Peritoneum (tissue), 1 donor: ENCODE data around the genes OR4K15, RNASE12, ARHGEF40 and OR10G2.

- PRO-cap: no peak
Measured at GRCh38 chr14:19975330-19975667, at the start of gene OR4K15. Gene OR4K15, plus strand, starts transcription at chr14:19975591.

DNA sequence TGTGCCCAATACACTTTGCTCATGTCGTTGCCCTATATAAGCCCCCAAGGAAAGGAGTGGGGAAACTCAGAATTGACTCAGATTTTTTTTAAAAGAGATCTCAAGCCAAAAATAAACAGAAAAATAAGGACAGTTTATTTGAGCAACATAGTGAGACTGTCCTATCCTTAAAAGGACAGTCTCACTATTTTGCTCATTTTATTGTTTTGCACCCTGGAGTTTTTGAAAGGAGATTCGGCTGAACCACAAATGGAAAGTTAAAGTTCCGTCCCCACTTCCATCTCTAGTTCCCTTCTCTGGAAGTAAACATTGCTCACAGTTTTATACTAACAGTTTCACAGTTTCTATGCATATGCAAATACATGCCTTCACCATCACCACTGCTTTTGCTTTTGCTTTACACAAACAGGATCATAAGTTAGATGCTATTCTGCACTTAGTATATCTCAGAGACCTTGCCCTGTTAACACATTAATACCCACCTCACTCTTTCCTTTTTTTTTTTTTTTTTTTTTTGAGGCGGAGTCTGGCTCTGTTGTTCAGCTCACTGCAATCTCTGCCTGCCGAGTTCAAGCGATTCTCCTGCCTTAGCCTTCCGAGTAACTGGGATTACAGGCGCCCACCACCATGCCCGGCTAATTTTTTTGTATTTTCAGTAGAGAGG is 982 bp downstream of the TEP1 start:
- PRO-cap: no peak

DNA sequence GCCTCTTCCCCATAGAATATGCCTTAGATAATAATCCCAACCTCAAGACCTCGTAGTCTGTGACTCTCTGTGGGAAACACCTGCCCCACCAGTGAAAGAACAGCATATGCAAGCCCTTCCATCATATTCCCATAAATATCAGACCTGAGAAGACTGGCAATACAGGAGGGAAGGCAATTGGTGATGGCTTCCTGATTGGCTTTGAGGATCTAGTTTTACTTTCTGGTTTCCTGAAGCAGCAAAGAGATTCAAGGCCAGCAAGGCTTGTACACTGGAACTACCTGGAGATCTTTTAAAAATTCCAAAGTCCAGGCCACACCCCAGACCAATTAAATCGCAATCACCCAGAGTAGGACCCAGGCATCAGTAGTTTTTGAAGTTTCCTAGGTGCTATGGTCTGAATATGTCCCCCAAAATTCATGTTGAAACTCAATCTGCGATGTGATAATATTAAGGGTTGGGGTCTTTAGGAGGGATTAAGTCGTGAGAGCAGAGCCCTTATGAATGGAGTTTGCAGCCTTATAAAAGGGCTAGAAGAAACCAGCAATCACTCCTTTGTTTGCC is 2.9 kb upstream of the TEP1 start:
- PRO-cap: no peak

DNA sequence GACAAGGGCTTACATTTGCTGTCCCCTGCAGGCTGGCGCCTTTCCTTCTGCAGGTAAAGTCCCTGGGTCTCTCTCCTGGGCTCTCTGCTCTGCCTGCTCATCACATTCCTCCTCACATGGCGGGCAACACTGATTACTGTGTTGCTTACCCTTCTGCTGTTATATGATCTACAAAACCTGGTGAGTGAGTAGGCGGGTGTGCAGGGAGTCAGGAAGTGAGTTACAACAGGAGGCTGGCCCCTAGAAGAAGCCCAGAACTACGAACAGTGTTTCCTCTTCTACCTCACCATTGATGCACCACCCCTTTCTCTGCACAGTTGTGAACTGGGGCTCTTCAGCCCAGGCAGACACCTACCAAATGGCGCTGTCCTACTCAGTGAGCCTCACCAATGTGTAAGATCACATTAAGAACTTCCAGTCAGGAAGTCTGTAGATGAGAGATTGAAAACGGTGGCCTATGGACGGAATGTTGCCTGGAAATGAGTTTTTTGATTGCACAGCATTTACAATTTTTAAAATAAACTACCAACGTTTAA is 5.0 kb upstream of the KLHL33 start:
- PRO-cap: no peak

DNA sequence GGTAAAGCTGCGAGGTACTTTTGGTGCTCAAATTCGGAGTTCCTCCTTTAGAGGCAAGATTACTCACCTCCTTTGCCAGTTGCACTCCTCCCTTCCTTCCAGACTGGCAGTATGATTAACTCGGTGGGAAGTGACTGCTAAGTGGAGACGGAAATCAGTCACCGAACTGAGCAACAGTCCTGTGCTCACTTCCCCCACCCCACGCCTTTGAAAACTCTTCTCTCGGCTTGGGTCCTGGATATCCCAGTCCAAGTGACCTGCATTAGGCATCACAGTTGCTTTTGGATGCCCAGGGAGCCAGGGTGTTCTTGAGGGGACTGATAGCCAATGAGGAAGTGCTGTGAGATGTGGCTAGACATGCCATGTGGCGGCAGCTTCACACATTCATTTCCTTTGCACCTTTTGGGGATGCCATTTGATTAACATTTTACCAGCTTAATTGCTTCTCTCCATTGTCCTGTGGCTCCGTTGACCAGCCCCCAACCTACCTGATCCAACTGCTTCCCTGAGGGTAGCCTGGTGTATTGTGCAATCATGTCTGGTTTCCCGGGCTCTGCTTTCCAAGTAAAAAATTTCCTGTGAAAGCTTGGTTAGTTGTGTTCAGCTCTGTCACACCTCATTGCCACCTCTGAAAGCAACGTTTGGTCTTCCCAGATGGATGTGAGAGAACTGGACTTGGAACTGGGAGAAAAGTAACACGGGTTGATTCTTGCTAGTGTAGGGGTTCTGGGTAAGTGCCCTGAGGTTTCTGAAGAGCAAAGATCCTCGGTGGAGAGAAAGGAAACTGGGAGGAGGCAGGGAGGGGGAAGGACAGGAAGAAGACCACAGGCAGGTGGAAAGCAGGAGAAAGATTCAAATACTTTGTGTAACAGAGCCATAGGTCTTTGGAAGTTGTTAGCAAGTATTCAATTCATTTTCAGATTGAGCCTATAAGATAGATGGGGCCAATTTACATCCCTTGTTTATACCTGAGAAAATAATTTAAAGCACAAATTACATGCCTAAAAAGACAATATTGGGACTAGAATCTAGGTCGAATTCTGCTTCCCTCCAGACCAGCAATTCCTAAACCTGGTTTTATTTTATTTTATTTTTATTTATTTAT is 1.1 kb downstream of the PNP start:
- PRO-cap: no peak

DNA sequence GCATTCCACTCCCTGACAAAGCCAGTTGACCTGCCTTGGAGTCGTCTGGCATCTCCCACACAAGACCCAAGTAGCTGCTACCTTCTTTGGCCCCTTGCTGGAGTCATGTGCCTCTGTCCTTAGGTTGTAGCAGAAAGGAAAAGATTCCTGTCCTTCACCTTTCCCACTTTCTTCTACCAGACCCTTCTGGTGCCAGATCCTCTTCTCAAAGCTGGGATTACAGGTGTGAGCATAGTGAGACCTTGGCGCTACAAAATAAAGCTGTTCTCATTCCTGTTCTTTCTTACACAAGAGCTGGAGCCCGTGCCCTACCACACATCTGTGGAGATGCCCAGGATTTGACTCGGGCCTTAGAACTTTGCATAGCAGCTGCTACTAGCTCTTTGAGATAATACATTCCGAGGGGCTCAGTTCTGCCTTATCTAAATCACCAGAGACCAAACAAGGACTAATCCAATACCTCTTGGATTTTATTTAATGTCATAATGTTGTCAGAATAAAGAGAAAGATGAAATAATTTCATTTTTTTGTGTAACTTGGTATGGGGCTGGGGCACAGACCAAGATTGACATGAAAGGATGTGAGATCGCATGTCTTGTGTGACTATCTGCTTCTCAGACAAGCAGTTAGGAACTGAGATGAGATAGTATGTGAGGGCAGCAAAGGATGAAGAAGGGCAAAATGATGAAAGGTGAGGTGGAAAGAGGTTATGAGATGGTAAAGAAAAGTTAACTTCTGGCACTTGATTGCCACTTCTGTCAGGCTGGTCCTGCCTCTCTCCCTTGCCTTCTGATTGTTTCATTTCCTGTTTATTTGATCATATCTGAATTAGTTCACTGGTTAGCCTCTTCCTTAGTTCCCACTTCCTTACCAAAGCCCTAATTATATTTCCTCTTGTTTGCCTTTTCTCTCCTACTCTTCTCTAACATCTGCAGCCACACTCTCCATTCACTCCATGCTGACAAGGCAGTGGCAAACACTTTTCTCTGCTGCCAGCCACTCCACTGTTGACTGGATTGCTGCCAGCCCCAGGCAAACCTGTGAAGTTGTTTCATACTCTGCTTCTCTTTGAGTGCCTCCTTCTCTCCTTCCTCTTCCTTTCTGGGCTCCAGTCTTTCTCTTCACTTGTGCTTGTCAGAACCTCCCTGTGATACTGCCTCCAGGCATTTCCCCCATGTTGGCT is 7.8 kb downstream of the PNP start:
- PRO-cap: no peak

DNA sequence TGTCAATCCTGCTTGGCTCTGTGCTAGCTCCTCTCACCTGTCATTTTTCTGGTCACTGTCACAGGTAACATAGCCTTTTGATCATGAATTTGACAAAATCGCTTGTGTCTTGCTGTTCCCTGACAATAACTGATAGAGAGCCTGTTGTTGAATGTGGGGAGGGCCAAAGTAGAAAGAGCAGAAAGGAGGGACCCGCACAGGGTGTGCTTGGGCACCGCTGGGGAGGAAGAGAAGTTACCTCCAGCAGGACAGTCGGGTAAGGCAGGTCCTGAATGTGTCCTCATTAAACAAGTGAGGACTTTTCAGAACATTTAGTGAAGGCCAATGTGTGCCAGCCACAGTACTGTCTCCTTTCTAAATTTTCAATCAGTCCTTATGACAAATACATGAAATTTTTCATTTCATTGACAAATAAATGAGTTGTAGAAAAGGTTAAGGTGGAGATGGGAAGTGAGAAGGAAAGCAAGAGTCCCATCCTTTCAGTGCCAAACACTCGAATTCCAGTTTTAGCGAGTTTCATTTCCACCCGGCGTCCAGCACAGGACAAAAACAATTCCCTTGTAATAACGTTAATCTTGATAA is at the start of gene RNASE12:
RNASE12 (minus strand) TSS at position 155 of the 582 bp plus-strand sequence.
- PRO-cap: no peak

GRCh38 chr14:20652863-20653620 is 11.6 kb upstream of the OR6S1 start:
- PRO-cap: no peak

DNA sequence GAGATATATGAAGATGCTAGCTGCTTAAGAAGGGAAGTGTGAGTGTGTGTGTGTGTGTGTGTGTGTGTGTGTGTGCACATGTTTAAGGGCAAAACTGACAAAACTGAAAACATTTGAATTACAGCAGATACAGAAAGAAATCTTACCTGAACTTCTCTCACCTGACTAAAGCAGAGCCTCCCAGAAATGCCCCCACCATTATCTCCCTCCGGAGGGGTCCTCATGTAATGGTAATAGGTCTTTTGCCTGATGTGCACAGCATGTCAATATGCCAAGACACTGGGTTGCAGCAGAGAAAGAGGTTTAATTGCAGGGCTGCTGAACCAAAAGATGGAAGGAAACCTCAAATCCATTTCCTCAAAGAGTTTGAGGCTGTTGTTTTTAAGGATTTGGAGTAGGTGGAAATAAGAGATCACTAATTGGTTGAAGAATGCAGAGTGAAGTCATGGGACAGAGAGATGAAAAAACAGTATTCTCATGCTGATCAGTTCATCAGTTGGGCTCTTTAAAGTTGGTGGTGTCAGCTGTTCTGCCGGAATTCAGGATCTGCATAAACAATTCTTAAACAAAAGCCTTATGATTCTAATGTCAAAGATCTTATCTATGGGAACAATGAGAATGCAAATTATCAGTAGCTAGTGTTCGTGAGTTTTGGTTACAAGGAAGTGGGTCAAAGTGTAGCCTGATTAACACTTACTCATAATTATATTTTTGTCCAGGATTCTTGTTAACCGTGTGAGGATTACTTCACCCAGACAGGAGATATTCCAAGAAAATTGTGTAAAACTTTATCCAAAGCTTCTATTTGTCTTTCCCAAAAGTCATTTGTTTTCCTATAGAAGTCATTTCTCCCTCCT is 18.2 kb downstream of the ANG start:
- PRO-cap: no peak

GRCh38 chr14:21059857-21060310 is 2.3 kb downstream of the RNASE8 start:
- PRO-cap: no peak

GRCh38 chr14:21068787-21069200 is 1.3 kb upstream of the ARHGEF40 start:
- PRO-cap: no peak

DNA sequence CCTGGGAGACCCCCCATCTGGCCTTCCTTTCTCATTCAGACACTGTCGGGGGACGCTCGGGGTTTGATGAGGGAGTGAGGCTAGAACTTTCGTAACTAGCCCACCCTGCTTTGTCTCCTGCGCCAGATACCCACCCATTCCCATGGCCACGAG is 1.0 kb upstream of the ARHGEF40 start:
- PRO-cap: no peak

DNA sequence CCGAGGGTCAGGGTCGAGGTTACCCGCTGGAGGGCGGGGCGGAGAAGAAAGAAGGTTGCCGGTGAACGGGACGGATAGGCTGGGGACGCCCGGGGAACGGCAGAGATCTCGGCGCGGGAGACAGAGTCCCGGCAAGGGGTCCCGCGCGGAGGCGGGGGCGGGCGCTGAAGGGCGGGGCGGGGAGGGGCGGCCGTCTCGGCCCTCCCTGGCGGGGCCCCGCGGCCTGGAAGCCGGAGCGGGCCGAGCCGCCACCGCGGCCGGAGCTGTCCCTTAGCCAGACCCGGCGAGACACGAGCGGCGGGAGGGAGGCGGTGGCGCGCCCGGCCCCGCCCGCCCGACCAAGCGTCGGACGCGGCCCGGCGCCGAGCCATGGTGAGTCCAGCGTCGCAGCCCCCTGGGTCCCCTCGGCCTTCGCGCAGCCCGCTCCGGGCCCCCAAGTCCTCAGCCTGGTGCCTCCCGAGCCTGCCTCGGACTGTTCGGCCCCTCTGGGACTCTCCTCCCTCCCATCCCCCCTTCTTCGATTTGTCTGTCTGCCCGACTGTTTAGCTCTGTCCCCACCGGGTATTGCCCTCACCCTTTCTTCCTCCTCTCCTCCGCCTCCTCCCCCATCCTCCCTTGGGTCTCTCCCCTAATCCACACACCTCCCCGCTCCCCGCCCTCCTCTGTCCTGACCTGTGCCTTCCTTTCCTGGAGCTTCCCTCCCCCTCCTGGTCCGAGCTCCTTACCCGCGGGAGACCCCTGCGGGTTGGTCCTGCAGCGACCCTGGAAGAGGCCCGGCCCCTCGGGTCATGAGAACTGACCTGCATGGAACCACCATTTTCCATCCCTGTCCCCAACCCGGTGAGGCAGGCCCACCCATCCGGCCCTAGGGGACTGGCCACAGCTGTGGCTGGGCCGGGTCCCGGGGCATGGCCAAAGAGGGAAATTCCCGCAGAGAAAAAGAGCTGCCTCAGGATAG is at the start of gene ARHGEF40:
ARHGEF40 (plus strand) TSS at position 277 of the 958 bp plus-strand sequence.
- PRO-cap: no peak

DNA sequence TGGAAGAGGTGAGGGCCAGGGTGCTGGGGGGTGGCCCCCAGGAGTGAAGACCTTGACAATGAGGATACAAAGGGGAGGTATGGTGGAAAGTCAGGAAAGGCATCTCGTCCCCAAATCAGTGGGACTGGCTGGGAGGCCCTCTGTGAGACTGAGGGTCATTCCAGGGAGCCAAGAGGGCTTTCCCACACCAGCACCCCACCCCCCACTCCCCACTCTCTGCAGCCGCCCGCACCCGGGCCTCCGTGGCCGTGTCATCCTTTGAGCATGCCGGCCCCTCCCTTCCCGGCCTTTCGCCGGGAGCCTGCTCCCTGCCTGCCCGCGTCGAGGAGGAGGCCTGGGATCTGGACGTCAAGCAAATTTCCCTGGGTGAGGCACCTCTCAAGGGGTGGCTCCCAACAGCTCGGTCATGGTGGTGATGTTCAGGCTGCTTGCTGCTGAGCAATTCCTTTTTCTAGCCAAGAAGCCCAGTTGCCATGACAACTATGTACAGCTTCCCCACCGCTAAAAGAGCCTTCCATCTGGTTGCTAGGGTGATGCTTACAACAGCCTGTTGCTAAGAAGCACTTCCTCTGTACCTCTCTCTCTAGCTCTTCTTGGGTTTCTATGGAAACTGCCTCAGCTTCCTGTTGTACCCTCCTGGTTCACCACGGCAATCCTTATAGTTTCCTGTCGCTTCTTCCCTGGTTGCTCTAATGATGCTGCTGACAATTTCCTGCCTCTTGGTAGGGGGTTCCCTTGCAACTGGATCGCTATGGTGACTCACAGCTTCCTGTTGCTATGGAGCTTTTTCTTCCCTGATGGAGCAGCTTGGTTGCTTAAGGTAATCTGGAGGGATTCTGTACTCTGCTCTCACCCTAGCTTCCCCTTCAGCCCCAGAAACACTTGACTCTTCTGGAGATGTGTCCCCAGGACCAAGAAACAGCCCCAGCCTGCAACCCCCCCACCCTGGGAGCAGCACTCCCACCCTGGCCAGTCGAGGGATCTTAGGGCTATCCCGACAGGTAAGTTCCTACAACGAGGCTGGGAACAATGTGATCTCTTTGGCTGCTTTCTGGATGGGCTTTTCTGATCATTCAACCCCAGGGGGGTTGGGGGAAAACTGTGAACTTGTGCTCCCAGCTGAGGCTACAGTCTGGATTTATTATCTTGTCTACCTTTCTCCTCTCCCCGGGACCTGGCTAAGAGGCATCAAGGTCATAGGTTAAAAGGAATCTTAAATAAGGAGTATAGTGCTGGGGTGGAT is 10.9 kb downstream of the ZNF219 start:
- PRO-cap: no peak

- PRO-cap: no peak
Measured at GRCh38 chr14:21096723-21097862, 1.4 kb downstream of the ZNF219 start.

GRCh38 chr14:21105172-21105504 is 4.3 kb downstream of the TMEM253 start:
- PRO-cap: no peak

DNA sequence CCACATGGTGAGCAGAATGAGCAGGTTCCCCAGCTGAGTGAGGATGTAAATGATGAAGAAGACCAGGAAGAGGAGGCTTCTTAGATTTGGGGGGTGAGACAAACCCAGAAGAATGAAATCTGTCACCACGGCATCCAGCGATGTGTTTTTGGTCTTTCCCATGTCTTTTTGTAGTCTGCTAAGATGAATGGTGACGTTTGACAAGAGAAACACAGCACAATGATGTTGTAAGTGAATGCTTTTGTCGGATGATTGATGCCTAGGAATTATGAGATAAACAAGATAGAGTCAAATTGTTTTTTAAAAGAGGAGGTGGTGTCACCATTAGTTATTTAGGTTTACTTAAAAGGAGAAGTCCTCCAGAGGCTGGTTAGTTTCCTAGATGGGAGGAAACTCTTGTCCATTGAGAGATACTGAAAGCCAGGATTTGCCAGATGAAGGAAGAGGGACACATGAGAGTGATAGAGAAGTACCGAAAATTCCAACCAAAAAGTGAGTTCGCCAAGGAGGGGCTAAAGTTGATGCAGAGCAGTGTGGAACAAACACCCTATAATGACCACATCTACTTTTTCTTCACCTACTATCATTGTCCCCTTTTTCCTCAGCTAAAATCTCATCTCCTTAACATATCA is at the start of gene OR10G2:
OR10G2 (minus strand) TSS at position 260 of the 632 bp plus-strand sequence.
- PRO-cap: no peak

DNA sequence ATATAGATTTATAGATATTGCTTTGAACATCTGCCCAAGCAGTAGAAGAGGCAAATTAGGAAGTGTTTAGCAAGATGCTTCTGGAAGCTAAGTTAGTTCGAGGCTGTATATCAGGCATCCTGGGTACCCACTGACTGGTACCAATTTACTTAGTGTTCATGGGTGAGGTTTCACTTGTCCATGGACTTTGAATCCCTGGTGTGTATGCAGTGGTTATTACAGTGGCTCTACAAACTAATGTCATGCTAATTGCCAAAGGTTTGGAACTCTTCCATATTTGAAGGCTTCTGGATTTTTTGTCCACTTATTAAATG is 315 bp upstream of the OR4E2 start:
- PRO-cap: no peak

DNA sequence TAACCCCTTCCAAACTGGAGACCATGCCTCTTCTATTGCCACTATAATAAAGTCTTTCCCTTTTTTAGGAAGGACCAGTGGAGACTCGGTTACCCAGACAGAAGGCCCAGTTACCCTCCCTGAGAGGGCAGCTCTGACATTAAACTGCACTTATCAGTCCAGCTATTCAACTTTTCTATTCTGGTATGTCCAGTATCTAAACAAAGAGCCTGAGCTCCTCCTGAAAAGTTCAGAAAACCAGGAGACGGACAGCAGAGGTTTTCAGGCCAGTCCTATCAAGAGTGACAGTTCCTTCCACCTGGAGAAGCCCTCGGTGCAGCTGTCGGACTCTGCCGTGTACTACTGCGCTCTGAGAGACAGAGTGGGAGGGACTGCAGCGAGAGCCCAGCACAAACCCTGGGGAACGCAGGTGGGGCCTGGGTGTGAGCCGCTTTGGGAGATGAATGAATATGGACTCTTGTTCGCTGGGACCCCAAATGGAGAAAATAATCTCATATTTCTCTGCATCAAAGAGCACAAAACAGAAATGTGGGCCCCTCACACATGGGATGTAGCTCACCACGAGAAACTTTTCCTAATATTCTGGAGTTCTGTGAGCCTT is 329.8 kb upstream of the OR4E1 start:
- PRO-cap: no peak

DNA sequence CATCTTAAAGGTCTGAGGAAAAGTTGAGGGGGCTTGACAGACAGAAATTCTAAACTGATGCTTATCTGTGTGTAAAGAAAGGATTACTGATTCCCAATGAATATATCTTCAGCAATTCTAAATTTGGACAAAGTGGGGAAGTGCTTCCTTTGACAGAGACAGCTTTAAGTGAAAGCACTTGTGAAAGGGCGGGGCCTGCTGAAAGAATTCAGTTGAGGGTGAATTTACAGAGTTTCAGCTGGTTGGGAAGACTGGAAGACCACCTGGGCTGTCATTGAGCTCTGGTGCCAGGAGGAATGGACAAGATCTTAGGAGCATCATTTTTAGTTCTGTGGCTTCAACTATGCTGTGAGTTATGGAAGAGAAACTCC is 412.5 kb upstream of the OR4E1 start:
- PRO-cap: no peak